Spleen (tissue), 7 donors: ENCODE results near the genes C1orf116, CR2, CR1 and CD46.

GRCh38 chr1:206890479-206891129, 6.6 kb upstream of the IL24 start:
- PRO-cap, 4 experiments: peak in 4 of 4 experiments; most common plus-strand start chr1:206891006 (in 4); most common minus-strand start chr1:206890789 (in 1)
- RAMPAGE, long total RNA, 4 experiments: no peak in any of the 4 experiments

DNA sequence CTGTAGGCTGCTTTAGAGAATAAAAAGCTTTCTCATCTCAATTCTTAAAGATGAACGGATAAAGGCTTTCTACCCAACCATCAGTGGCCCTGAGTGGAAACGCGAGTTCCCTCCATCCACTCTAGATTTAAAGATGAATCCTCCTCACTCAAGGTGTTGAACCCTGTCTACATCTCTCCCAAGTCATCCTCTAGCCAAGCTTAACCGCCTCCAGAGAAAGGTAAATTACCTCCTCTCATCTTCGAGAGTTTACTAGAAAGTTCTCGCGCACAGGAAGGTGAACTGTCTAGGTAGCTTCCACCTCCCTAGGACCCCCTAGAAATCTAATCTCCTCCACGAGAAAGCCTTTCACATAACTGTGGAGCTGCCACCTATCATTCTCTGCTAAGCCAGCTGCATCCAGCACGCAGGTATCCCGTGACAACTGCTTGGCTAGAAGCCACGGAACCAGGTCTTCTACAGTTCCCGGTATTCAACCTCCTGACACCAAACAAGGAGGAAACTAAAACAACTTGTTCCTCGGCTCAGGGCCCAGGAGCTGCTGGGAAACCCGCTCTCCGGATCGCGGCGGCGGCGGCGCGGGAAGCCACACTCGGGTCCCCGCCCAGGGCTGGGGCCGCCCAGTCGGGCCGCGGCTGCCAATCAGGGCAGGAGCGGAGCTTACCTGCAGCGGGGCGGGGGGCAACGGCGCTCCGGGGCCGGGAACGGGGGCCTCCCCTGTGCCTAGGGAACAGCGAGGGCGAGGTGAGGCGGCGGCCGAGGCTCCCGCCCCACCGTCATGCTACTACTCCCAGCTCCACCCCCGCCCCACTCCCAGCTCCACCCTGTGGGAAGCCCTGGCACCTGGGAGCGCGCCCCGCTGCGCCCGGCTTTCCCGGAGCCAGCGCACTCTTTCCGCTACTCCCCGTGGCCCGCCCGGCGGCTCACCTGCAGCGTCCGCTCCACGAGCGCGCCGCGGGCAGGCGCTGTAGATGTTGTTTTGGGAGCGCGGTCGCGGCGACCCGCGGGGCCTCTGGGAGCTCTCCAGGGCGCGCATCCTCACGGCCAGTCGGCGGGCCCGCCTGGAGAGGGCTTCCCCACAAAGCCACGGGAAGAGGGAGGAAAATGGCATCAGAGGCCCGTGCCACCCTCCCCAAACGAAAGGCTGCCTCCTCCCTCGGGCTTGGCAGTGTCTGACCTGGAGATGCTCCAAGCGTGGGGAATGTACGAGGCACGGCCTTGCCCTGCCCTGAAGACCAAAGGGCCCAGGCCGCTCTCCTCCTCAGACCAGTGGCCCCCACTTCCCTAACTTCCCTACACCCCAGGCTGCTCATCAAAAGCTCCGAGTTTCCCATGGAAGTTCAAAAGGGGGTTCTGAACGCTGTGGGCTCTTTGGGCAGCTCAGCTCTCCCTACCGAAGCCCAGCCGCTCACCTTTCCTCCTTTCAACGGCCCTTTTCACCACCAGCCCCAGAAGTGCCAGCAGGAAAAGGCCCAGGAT, 12.1 kb downstream of the IL24 start:
- PRO-cap, 4 experiments: peak in 4 of 4 experiments; most common plus-strand start position 970 of the sequence (in 2); most common minus-strand start position 1,143 of the sequence (in 4)
- RAMPAGE, long total RNA, 4 experiments: no peak in any of the 4 experiments

- PRO-cap, 4 experiments: peak in 4 of 4 experiments; most common plus-strand start chr1:206930497 (in 2); most common minus-strand start chr1:206930415 (in 3)
- RAMPAGE, long total RNA, 4 experiments: no peak in any of the 4 experiments
Measured at GRCh38 chr1:206929965-206930827, 8.5 kb upstream of the FCMR start.

GRCh38 chr1:206949158-206949735, 3.0 kb upstream of the PIGR start:
- PRO-cap, 4 experiments: no peak in any of the 4 experiments
- RAMPAGE, long total RNA, 4 experiments: no peak in any of the 4 experiments

DNA sequence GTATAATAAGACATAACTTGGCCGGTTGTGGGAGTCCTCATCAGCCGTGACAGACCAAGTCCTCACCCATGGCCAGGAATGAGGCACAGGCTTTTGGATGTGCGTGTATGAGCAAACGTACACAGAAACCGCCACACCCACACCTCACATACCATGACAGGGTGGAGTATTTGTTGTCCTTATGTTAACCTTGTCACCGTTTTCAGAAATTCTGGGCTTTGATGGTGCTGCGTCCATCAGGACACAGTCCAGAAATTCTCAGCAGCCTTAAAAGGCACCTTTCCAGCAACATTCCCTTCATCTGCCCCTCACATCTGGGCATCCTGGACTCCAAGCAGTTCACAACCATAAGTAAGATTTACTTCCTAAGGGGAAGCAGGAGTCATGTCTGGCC, 12.4 kb downstream of the C1orf116 start:
- PRO-cap, 4 experiments: no peak in any of the 4 experiments
- RAMPAGE, long total RNA, 4 experiments: no peak in any of the 4 experiments

DNA sequence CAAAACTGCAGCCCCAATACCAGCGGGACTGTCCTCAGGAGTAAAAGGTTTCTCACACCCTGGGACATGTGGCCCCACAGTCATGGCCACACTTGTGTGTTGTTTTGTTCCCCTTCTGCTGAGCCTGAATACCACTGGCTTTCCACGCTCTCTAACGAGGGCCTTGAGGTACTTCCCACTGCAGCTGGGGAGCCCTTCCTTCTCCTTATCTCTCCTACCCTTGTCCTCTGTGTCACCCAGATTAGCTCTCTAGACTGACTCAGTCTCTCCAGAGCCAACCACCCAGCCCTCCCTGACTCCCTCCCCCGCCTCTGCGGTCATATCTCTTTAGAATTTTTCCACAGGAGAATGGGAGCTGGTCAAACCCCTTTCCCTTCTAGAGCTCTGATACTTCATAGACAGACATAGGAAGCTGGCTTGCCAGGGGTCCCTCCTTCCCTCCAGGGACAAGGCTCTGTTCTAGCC, 8.2 kb downstream of the C1orf116 start:
- PRO-cap, 4 experiments: peak in 1 of 4 experiments; most common plus-strand start position 343 of the sequence (in 1); most common minus-strand start position 153 of the sequence (in 1)
- RAMPAGE, long total RNA, 4 experiments: no peak in any of the 4 experiments

DNA sequence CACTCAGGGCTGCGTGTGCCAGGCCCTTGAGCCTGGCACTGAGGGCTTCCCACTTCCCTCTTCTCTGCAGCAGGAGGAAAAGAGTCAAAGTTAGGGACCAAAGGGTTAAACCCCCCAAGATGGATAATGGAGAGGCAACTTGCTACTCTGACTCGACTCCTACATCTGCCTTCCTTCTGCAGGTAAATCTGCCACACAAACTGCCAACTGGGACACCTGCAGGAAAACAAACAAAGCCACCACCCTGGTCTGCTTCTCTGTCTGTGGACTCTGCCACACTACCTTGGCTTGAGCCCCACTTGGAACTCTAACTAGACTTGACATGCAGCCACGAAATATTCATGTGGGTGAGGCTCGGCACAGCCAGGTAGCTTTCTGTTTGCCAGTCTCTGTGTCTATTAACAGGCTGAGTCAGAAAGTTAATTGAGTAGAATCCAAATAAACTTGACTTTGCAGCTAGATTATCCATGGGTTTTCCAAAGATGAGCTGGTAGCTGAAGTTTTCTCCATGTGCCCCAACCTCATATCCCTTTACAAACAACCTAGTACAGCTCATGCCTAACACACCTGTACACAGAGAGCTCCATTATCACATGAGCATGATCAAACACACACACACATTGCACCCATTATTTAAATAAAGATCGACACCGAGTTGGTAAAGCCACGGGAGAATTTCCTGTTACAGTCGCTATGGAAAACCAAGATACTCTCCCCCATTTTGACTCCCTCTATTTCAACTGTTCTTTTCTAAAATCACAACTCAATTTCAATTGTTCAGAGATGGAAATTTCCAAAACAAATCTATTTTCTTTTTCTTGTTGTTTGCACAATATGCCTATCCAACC, 841 bp downstream of the C1orf116 start:
- PRO-cap, 4 experiments: no peak in any of the 4 experiments
- RAMPAGE, long total RNA, 4 experiments: no peak in any of the 4 experiments

DNA sequence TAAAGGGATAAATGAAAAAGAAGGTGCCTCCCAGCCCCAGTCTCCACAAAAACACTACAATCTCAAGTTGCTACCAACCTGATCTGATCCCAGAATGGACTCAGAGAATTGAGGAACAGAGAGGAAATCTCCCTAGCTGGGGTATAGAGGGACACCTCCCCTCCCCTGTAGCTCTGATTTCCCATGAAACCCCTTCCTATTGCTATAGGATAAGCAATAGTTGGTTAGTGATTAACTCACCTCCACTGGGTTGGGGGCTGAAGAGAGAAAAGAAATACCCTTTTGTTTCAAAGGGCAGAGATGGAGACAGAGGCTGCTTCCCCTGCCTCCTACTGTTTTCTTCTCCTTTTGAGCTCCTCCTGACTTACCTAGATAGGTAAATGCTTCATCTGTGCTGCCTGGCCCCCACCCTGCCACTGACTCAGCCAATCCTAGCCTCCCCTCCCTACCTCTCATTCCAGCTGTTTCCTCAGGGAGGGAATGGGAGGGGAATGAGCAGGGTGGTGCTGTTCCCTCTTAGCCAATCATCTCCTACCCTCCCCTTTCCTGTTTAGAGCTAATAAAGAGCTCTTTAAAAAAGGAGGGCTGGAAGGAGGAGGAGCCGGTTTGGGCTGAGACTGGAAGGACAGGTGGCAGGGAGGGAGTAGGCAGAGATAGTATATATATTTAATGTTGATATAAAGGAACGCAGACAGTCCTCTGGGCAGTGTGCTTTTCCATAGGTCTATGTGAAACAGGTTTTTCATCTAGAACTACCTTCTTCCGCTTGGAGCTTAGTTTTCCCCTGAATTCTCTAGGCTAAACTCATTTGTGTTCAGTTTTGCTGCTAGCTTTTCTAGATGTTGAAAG, at the start of gene C1orf116:
TSS of gene C1orf116 (minus strand) at position 418 of the 849 bp plus-strand sequence.
- PRO-cap, 4 experiments: peak in 1 of 4 experiments; most common plus-strand start position 574 of the sequence (in 1)
- RAMPAGE, long total RNA, 4 experiments: start-site peak on the minus strand in 1 of 4 experiments, centred at position 413 of the sequence, 8 reads per replicate

DNA sequence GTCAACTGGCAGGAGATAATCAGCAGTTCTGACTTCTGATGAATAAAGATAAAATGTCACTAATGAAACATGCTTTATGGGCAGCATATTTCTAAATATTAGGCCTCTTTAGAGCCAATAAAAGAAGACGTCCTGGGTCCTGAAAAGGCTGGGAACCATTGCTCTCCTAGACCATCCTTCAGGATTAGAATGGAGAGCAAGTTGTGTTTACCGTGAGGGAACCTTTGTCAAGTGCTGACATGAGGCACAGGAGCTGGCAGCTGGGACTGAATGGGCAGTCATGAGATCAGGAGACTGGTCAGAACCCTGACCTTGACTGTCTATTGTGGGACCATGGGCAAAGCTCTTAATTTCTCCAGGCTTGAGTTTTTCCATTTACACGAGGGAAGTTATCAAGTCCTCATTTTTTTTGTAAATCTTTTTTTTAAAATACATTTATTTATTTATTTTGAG, 5.1 kb downstream of the PFKFB2 start:
- PRO-cap, 4 experiments: no peak in any of the 4 experiments
- RAMPAGE, long total RNA, 4 experiments: no peak in any of the 4 experiments

GRCh38 chr1:207153142-207153435, 49.1 kb downstream of the C4BPA start:
- PRO-cap, 4 experiments: no peak in any of the 4 experiments
- RAMPAGE, long total RNA, 4 experiments: no peak in any of the 4 experiments

DNA sequence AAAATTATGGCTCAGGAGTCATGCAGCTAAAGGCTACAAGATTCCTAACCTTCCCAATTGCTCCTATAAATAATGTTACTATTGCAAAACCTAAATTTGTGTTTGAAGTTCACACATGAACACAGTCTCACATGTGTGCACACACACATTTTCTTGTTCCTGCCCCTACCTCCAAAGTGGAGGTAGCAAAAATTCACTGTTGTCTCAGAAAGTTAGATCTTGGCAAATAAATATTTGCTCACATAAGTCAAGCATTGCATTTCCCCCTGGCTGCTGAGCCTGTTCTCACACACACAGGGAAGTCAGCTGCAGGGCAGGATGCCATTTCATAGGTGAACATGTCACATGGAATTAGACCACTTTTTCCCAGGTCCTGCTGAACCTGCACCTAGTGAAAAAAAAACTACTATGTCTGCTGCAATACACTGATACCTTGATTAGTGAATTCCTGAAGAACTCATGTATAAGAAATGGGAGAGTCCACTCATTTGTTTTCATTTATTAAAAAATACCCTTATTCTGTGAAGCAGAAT, 5.4 kb upstream of the CD55 start:
- PRO-cap, 4 experiments: no peak in any of the 4 experiments
- RAMPAGE, long total RNA, 4 experiments: no peak in any of the 4 experiments

GRCh38 chr1:207324395-207324955, 3.0 kb downstream of the CD55 start:
- PRO-cap, 4 experiments: no peak in any of the 4 experiments
- RAMPAGE, long total RNA, 4 experiments: no peak in any of the 4 experiments

DNA sequence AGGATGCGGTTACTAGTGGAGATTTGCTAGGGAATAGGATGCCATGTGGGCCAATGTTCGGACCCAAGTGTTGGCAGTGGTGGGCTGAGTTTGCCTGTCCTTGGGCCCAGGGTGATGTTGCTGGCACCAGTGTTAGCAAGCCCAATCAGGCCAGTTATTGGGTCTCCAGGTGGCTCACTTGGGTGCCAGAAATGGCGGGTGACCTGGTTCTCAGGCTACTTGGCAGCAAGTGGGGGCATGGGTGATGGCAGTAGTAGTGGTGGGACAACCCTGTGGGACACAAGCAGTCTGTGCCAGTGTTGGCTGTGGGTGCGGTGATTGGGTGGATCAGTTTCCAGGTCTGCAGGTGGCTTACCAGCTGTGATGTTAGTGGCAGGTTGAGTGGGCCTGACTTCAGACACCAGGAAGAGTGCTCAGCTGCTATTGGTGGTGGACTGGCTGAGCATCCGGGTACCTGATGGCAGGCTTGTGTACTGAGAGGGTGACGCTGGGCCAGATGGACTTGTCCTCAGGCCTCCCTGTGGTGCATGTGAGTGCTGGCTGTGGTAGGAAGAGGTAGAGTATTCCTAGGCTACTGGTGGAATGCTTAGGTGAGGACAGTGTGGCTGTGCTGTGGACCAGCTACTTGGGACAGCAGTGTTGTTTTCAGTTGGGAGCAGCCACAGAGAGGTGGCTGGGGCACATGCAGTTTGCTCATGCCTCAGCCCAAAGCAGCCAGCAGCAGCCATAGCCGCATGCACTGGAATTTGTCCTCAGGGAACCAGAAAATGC, 24.6 kb downstream of the CD55 start:
- PRO-cap, 4 experiments: no peak in any of the 4 experiments
- RAMPAGE, long total RNA, 4 experiments: no peak in any of the 4 experiments

DNA sequence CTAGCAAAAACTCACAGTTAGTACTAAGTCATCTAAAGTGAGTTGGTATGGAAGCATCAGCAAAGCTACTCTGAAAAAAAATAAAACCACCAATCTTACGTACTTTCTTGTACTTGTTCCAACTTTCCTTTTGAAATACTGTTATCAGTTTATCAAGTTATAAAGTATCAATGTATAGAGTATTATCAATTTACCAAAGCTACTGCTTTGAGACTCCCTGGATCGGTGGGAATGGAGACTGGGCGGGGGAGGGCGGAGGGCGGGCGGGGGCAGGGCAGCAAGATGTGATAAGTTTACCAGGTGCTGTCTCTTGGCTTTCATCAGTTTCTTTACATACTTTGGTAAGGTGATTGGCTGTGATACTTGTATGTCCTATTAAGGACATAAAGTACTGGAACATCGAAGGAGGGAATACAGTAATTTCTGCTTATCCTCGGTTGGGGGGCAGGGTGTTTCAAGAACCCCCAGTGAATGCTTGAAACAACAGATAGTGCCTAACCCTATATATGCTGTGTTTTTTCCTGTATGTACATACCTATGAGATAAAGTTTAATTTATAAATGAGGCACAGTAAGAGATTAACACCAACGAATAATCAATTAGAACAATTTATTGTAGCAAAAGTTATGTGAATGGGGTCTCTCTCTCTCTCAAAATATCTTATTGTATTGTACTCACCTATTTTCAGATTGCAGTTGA, 36.0 kb downstream of the CD55 start:
- PRO-cap, 4 experiments: no peak in any of the 4 experiments
- RAMPAGE, long total RNA, 4 experiments: no peak in any of the 4 experiments

- PRO-cap, 4 experiments: peak in 4 of 4 experiments; most common plus-strand start chr1:207454352 (in 2); most common minus-strand start chr1:207454130 (in 2)
- RAMPAGE, long total RNA, 4 experiments: start-site peak on the plus strand in 4 of 4 experiments, at chr1:207454306-207454358 at its widest, 19 to 924 reads per replicate
Measured at GRCh38 chr1:207453933-207455058, at the start of gene CR2. Gene CR2 (plus strand): TSS chr1:207454328.

DNA sequence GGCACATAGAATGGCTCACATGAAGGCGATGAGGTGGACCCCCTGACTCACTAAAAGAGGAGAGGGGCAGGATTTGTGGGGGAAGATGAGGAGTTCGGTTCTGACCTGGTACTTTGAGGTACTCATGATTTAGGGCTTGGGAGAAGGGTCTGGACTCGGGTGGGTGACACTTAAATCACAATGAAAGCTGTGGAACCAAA, 12.4 kb upstream of the CR1 start:
- PRO-cap, 4 experiments: no peak in any of the 4 experiments
- RAMPAGE, long total RNA, 4 experiments: no peak in any of the 4 experiments

GRCh38 chr1:207495751-207496970, at the start of gene CR1:
Gene CR1 (plus strand): TSS chr1:207496157.
- PRO-cap, 4 experiments: peak in 4 of 4 experiments; most common plus-strand start chr1:207496258 (in 3); most common minus-strand start chr1:207496357 (in 2)
- RAMPAGE, long total RNA, 4 experiments: start-site peak on the plus strand in 3 of 4 experiments, at chr1:207496200-207496272 at its widest, 354 to 1,676 reads per replicate; start-site peak on the minus strand in 2 of 4 experiments, at chr1:207496031-207496070 at its widest, 12 to 13 reads per replicate

DNA sequence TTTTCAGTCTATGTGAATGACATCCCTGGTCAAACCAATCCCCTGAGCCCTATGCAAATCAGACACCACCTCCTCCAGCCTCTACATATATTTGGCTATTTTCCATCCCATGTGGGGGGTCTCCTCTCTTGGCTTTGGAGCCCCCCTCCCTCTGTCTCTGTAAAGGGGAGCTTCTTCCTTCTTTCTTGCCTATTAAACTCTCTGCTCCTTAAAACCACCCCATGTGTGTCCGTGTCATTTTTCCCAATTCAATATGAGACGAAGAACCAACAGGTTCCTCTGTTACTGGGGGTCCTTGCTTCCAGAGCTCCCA, 11.0 kb upstream of the CD46 start:
- PRO-cap, 4 experiments: no peak in any of the 4 experiments
- RAMPAGE, long total RNA, 4 experiments: no peak in any of the 4 experiments

DNA sequence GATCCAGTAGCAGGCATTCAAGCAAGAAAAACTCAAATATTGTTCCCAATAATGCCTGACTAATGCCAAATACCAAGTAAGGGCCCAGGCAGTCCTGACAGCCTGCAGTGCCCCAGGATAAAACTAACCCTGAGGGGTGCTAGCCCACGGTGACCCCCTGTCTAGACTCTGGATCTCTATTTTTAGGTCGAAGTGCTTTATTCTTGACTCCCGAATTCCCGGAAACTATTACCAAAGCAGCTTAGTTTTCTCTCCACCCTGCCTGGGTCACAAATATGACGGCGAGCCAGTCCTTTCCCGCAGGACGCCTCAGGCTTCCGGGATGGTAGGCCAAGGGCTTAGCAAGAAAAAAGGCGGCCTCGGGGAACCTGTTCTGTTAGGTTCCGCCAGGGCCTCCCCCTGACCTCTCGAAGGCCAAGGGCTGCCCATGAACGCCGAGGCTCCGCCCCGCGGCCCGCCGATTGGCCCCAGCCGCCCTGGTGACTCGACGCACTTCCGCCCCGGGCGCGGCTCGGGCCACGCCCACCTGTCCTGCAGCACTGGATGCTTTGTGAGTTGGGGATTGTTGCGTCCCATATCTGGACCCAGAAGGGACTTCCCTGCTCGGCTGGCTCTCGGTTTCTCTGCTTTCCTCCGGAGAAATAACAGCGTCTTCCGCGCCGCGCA, at the start of gene CD46:
TSS of gene CD46 (plus strand) at position 507 of the 666 bp plus-strand sequence.
- PRO-cap, 4 experiments: peak in 4 of 4 experiments; most common plus-strand start position 539 of the sequence (in 2); most common minus-strand start position 401 of the sequence (in 3)
- RAMPAGE, long total RNA, 4 experiments: start-site peak on the plus strand in 4 of 4 experiments, centred at positions 554 to 585 of the sequence, 9,057 to 13,737 reads per replicate

DNA sequence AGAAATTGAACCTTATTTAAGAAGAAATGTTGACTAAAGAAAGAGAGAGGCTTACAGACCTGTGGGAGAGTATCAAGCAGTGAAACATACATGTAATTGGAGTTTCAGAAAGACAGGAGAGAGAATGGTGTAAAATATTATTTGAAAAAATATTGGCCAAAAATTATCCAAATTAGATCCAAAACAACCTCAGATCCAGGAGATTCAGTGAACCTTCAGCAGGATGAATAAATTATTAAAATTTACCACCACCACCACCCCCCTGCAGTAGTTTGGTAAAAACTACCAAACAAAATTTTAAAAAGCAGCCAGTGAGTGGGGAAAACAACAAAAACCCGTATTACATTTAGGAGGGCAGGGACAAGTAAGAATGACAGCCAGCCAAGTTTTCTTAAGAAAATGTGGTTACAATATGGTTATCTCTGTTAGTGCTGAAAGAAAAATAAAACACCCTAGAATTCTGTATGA, 14.6 kb downstream of the CD46 start:
- PRO-cap, 4 experiments: no peak in any of the 4 experiments
- RAMPAGE, long total RNA, 4 experiments: no peak in any of the 4 experiments